Colon Carcinoma Metastatic in the Brain (tissue), 2 donors: ENCODE results near the gene RASD1.

- PRO-cap, 2 experiments: no peak in any of the 2 experiments
Observed at GRCh38 chr17:16040307-16040700, 40.7 kb downstream of the TTC19 start.

GRCh38 chr17:16072026-16072346 is 72.4 kb downstream of the TTC19 start:
- PRO-cap, 2 experiments: no peak in any of the 2 experiments

- PRO-cap, 2 experiments: no peak in any of the 2 experiments
Observed at GRCh38 chr17:16143051-16143892, 72.1 kb downstream of the NCOR1 start.

GRCh38 chr17:16293948-16294281 is 59.4 kb downstream of the CENPV start:
- PRO-cap, 2 experiments: peak in 2 of 2 experiments; most common plus-strand start chr17:16294147 (in 2)

- PRO-cap, 2 experiments: no peak in any of the 2 experiments
Observed at GRCh38 chr17:16298066-16298438, 55.2 kb downstream of the CENPV start.

DNA sequence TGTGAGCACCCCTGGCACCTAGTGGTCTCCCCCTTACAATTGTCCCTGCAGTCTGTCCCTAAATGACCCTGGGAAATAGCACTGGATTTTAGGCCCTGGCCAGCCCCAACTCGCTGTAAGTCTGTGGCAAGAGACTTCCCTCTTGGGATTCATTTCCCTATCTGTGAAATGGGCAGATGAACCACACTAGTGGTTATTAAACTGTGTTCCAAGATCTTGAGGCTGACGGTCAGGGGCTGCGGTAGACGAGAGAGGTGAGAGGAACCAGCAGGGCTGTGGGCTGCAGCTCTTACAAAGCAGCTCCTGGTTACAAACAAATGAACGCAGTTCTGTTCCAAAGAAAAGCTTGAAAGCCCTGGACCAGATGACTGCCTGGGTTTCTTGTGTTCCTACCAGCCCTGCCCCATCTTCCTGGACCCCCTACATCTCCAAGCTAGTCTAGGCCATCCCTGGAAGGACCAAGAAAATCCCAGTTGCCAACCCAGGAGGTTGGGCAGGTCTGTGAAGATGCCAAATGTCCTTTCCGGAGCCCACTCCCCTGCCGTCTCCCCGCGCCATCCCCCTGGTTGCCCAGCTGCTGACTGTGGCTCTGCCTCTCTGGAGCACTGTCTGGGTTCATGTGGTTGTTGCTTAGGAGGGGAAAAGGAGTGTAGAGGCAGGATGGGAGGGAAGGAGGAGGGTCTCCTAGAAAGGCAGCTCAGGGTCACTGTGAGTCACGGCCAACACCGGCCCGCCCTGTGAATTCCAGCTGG is 26.6 kb downstream of the LRRC75A start:
- PRO-cap, 2 experiments: peak in 1 of 2 experiments; most common minus-strand start position 621 of the sequence (in 1)

- PRO-cap, 2 experiments: no peak in any of the 2 experiments
Observed at GRCh38 chr17:16583905-16584691, 15.1 kb upstream of the ZNF287 start.

DNA sequence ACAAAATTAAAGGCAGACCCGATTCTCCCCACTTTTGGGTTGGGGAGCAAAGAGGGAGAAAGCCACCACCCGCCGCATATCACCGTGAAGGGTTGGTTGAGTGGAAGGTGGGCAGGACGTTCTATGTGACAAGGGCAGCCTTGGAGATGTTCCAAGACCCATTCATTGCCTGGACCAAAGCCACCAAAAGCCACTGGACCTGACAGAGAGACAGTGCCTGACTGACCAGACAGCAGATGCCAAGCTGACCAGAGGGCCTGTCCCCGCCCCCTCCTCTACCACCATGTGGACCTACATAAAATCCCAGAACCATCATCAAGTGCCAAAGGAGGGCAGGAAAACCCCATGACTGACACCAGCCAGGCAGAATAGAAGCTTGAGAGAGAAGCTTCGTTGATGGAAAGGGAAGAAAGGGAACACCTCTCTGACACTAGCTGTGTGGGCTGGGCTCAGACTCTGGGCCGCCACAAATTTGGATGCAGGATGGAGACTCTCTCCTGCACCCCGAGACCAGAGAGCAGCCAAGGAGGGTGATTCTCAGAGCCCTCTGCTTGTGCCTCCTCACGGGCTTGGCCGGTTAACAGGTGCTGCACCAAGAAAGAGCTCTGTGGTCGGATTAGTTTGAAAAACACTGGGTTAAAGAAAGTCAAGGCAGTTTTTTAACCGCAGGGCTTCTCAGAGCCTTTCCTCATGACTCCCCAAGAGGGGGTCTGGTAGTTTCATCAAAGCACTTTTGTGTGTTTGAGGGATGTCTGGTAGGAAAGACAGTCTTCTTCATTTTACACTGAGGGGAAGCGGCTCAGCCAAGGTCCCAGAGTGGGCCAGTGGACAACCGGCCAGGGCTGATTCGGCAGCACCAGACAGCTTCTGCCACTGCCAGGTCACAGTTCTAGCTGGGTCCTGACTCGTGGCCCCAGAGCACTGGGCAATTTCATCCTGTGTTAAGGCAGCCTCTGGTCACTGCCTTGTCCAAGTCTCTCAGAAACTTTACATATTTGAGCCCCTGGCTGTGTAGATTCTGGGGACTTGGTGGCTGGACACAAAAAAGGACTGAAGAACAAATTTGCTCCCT is 1.7 kb downstream of the TNFRSF13B start:
- PRO-cap, 2 experiments: no peak in any of the 2 experiments

GRCh38 chr17:16980761-16981661 is 9.1 kb upstream of the TNFRSF13B start:
- PRO-cap, 2 experiments: no peak in any of the 2 experiments

DNA sequence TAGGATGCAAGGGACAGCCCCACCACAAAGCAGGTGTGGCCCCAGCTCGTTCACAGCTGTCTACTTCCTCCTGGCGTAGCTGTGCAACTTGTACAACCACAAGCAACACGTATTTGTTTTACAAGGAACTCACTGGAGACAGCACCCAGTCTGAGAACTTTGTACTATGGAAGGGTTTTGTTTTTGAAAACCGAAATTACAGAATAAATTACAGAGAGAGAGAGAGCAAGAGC is 17.4 kb upstream of the TNFRSF13B start:
- PRO-cap, 2 experiments: no peak in any of the 2 experiments

- PRO-cap, 2 experiments: no peak in any of the 2 experiments
Observed at GRCh38 chr17:17078228-17078837, 36.1 kb downstream of the MPRIP start.

DNA sequence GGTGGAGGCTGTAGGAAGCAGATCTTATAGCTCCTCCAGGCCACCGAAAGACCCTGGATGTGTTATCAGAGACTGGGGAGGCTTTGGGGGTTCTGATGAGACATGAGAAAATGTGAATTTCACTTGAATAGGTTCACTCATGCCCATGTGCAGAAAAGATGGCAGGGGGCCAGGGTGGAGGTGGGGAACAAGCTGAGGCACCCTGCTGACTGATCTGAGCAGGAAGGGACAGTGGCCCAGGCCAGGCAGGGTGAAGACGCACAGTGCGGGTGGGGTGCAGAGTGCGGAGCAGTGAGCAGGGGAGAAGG is 8.2 kb downstream of the FLCN start:
- PRO-cap, 2 experiments: no peak in any of the 2 experiments

GRCh38 chr17:17272903-17273211 is 8.2 kb downstream of the COPS3 start:
- PRO-cap, 2 experiments: no peak in any of the 2 experiments

DNA sequence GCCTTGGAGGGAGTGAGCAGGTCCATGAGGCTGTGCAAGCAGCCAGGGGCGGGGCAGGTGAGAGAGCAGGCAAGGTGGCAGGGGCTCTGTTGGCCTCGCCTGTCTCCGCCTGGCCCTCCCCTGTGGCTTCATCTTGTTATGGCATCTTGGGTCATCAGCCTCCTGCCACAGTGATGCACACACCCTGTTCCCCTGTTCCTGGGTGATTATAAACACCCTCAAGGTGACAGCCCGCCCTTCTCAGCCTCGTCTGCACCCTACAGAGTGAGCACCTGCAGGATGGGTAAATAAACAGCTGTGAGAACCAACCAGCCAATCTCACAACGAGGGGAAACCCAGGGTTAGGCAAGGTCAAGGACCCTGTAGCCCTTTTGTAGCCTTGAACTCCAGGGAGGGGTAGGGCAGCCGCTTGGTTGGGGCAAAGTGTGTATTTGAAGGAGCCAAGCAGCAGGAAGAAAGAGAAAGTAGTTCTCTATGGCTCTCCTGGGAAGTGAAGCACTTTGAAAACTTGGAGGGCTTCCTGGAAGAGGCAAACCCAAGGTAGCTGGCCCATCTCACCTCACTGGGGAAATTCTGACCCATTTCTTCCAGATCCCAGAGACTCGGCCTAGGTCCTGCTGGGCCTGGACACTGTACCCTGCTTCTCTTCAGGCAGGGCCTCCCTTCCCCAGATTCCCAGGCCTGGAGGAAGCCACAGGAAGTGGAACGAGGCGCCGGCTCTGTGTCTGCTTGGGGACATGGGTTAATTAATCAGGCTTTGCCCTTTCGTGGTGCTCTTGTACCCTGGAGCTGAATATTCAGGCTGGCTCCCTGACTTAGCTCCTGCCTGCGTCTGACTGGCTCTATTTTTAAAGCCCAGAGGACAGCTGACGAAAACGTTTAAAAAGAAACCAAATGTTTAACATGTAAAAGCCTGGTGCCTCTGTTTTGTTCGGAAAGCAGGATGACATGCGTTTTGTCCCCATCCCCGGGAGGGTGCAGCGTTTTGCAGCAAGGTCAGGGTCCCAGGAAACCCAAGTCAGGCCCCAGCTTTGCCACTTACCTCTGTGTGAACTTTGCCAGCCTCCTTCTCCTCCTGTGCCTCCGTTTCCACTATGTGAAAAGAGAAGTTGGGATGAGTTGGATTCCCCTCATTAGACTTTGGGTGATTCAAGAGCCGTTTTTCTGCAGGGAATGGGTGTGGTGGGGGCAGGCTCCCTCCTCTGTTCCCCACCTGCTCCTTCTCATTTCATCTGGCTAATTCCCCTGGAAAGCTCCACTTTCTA is 60.9 kb downstream of the NT5M start:
- PRO-cap, 2 experiments: no peak in any of the 2 experiments

- PRO-cap, 2 experiments: no peak in any of the 2 experiments
Observed at GRCh38 chr17:17420127-17421180, 56.3 kb upstream of the MED9 start.

- PRO-cap, 2 experiments: no peak in any of the 2 experiments
Observed at GRCh38 chr17:17484351-17484943, 7.6 kb downstream of the MED9 start.

- PRO-cap, 2 experiments: peak in 2 of 2 experiments; most common plus-strand start chr17:17496575 (in 2); most common minus-strand start chr17:17496395 (in 2)
Observed at GRCh38 chr17:17495812-17496749, at the start of gene RASD1. Gene RASD1 (minus strand): TSS chr17:17496395.

DNA sequence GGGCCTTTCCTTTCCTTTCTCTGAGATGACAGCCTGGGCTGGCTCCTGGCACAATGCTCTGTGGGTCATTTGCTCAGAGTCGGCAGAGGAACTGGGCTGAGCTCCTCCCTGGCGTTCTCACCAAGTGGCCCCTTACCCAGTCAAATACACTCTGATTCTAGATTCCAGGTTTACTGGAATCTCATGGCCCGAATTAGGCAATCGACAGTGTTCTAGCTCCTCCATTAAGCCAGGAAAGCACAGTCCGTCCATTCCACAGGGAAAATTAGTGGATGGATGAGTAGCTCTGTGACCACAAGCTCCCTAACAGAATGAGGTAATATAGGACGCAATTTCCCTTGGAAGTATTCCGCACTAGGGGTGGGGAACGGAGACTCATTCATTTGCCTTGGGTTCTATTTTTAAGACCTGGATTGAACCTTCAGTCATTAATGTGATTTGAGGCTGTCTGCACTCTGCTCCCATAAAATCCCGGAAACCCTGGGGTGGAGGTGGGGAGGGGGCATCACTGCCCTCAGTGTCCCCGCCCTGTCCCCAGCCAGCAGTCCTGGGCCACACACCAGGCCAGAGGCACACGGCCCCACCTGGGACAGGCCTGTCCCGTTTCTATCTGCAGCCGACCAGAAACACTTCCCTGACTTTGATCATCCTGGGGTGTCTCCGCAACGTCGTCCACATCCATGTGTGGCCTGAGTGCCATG is 19.4 kb upstream of the RASD1 start:
- PRO-cap, 2 experiments: no peak in any of the 2 experiments

DNA sequence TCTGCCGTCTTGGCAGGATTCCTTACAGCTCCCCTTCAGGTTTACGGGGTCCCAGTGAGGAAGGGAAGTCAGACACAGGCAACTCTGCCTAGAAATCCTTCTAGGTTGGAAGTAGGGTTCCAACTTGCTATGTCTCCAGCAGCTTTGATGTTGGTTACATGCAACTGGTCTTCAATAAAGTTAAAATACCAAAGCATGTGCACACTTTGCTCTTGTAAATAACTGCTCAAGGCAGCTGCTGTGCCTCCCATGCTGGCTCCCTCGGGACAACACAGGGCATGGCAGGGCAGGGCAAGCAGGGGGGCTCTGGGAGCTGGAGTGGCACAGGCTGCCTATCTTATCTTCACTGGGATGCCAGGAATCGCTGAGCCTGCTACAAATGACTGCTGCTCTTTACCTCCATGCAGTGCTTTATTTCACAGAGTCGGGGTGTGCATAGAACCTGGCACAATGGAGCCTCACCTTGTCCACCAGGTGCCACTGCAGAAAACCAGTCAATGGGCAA is 21.9 kb downstream of the PEMT start:
- PRO-cap, 2 experiments: no peak in any of the 2 experiments

- PRO-cap, 2 experiments: no peak in any of the 2 experiments
Observed at GRCh38 chr17:17589975-17590908, 1.3 kb downstream of the PEMT start.